AG04450 (cell line): ENCODE measurements around a stretch of chr12.

- CAGE, long polyA plus RNA = no peak
- RRBS = no CpG with 5 or more reads among the region's 56 CpGs
Observed at GRCh38 chr12:123937026-123938054, 35.3 kb downstream of the CCDC92 start.

GRCh38 chr12:123983802-123984140, 10.8 kb downstream of the ZNF664 start:
- CAGE, long polyA plus RNA = no peak
- RRBS = no CpG with 5 or more reads among the region's 4 CpGs

DNA sequence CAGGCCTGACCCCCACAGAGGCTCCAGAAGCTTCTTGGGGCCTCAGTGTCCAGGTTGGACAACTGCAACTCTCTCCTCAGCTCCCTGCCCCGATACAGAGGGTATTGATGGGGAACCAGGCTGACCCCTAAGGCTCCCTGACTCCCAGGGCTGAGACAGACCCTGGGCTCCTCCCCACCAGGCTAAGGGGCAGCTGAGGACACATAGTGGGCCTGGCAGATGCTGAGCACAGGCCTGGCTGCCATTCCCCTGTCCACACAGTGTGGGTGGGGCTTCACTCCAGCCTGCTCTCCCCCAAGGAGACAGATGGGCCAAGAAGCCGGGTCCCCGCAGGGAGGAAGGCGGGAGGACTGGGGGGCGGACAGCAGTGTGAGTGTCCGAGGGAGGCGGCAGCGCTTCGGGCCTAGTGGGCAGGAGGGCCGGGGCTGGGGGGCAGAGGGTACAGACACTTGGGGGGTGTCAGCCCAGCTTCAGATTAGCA, 31.9 kb downstream of the RFLNA start:
- CAGE, long polyA plus RNA = no peak
- RRBS = 76% methylated on average over 7 of the region's 10 CpGs

DNA sequence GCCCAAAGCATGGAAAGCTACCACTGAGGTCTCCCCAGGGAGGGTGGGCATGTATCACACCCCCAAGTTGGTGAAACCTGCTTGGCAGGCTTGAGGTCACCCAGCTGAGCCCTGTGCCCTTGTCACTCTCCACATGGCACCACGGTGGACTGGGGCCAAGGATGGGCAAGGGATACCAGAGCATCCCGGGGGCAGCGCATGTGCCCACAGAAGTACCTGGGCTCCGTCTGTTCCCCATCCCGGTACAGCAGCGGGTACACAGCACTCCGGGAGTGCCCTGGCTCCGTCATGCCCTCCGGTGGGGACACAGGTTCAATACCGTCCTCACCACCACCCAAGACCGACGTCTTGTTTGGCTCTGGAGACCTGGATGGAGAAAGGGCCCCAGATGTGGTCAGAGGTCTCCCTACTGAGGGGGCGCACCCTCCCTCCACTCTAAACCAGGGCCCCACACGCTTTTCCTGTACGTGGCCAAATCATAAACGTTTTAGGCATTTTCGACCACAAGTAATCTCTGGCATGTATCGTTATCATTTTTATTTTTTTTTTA, 38.1 kb downstream of the RFLNA start:
- CAGE, long polyA plus RNA = no peak
- RRBS = 97% methylated on average over 4 of the region's 18 CpGs

- CAGE, long polyA plus RNA = no peak
- RRBS = no CpG with 5 or more reads among the region's 25 CpGs
Observed at GRCh38 chr12:124334740-124335495, 40.0 kb downstream of the RFLNA start.

- CAGE, long polyA plus RNA = no peak
- RRBS = no CpG with 5 or more reads among the region's 39 CpGs
Observed at GRCh38 chr12:124357739-124358788, 63.2 kb downstream of the RFLNA start.

DNA sequence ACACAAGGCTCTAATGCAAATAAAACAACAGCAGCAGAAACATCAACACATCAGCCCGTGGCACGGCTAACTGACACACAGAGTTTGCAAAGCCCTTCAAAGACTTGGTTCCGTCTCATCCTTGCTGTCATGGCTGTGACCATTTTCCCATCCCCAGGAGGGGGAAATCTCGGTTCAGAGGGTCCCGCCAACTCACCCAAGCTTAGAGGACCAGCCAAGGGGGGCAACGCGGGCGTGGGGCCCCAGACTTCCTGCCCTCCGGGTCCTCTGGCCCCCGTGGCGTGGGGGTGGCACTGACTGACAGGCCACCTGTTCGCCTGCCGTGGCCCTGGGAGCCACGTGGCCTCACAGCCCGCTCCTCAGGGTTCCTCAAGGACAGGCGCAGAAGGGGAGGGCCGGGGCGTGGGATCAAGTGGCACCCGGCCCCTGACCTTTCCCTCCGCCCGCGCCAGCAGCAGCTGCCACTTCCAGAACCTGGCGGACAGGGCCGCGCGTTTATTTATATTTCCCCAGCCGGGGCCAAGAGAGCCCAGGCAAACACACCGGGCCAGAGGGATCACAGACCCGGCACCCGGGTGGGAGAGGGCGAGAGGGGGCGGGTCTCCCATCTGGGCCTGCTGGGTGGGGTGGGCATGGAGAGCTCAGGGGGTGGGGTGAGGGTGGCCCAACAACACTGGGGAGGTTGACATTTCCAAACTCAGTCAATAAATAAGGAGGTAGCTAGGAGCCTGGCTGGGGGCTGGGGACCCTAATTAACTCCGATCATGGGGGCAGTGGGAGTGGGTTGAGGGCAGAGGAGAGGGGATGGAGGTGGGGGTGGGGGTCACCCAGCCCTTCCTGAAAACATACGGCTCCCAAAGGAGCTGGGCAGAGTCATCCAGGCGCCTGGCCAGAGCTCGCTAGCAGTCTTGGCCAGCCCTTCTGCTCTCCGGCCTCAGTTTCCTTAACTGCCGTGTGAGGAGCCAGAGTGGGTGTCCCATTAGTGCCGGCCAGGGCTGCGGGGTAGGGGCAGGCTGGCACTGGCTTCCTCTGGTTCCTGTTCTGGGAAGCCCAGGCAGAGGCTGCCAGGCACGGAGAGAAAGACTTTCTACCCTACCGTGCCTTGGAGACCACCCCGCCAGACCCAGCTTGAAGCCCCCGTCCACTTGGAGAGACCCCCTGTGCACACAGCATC, 92.8 kb downstream of the RFLNA start:
- CAGE, long polyA plus RNA = no peak
- RRBS = 13% methylated on average over 8 of the region's 44 CpGs

- CAGE, long polyA plus RNA = no peak
- RRBS = no CpG with 5 or more reads among the region's 6 CpGs
Observed at GRCh38 chr12:124421970-124422185, 127.0 kb downstream of the RFLNA start.

GRCh38 chr12:124488452-124488866, 79.0 kb downstream of the NCOR2 start:
- CAGE, long polyA plus RNA = no peak
- RRBS = no CpG with 5 or more reads among the region's 8 CpGs

DNA sequence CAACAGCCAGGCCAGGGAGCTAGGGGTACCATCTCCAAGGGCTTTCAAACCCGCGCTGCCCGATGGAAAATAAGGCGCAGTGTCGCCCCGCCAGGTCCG, 715 bp downstream of the NCOR2 start:
- CAGE, long polyA plus RNA = no peak
- RRBS = no CpG with 5 or more reads among the region's 7 CpGs

DNA sequence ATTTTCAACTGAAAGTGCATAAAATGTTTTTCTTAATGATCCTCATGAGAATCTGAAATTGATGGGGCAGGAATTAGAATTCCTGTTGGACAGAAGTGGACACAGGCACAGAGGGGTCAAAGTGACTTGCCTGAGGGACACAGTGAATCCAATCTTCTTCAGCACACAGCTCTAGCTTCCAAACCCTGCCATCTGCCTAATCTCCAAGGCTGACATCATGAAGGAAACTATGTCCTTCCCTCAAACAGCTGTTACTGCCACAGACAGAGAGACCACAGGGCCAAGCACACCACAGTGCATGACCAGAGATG, 99.0 kb downstream of the SCARB1 start:
- CAGE, long polyA plus RNA = no peak

DNA sequence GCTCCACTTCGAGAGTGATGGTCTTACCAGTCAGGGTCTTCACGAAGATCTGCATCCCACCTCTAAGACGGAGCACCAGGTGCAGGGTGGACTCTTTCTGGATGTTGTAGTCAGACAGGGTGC, 2.2 kb downstream of the UBC start:
- CAGE, long polyA plus RNA = no peak
- RRBS = no CpG with 5 or more reads among the region's 3 CpGs

GRCh38 chr12:124979885-124980416, 9.0 kb downstream of the DHX37 start:
- CAGE, long polyA plus RNA = no peak
- RRBS = no CpG with 5 or more reads among the region's 18 CpGs

DNA sequence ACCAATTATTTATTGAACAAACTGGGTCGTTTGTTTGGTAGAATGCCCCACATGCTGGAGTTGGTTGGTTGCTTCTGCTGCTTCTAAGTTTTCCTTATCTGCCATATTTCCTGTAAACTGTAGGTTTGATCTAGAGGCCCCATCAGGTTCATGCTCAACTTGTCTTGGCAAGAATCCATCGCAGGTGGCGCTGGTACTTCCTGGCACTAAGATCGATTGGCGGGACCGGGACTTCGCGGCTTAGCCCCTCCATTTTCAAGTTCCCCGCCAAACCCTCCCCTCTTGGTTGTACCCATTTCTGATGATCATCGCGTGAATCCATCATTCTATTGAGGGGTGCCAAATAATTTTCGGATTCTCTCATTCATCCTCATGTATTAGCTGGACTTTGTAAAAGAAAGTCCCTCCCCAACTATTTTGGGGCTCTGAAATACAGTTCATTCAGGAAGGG, 596 bp upstream of the BRI3BP start:
- CAGE, long polyA plus RNA = no peak
- RRBS = no CpG with 5 or more reads among the region's 12 CpGs

DNA sequence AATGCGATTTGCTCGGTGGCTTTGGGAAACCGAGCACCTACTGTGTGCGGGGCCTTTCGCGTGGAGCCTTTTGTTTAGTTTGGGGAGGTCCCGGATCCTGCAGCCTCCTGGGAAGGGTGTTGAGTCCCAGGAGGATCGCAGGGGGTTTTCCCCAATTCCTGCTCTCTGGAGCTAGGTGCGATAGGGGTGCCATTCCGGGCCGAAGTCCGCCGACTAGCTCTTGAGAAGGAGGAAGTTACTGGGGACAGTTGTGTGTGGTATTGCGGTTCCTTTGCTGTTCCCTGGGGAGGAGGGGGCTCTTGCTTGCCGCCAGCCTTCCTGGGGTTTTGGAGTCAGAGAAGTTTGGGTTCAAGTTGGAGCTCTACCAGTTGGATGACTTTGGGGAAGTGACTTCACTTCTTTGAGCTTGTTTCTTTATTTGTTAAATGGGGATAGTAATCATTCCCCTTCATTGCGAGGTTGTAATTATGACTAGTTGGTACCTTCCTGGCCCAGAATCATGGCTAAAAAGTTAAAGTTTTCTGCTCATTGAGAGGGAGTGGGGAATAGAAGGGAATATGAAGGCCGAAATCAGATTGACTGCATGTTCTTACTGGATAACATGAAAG, 1.2 kb downstream of the BRI3BP start:
- CAGE, long polyA plus RNA = no peak
- RRBS = 23% methylated on average over 3 of the region's 17 CpGs

- CAGE, long polyA plus RNA = no peak
- RRBS = 59% methylated on average over 3 of the region's 25 CpGs
Observed at GRCh38 chr12:125092532-125093672, 27.7 kb downstream of the AACS start.

DNA sequence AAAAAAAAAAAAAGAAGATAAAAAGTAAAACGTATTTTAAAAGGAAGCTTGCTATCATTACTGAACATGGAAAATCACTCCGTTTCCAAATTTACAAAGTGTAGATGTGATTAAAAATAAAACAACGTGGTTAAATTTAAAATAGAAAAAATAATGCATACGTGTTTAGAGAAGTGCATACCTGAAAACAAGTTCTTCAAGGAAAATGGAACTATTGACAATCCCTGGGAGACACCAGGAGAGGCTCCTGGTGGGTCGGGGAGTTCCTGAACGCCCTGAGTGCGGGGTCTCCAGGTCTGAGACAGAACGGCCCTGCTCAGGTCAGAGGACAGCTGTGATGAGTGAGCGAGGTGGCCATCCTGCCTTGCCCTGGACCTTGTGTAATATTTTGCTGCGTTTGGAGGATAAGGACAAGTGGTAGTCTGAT, 796.4 kb downstream of the TMEM132B start:
- CAGE, long polyA plus RNA = no peak
- RRBS = no CpG with 5 or more reads among the region's 10 CpGs

DNA sequence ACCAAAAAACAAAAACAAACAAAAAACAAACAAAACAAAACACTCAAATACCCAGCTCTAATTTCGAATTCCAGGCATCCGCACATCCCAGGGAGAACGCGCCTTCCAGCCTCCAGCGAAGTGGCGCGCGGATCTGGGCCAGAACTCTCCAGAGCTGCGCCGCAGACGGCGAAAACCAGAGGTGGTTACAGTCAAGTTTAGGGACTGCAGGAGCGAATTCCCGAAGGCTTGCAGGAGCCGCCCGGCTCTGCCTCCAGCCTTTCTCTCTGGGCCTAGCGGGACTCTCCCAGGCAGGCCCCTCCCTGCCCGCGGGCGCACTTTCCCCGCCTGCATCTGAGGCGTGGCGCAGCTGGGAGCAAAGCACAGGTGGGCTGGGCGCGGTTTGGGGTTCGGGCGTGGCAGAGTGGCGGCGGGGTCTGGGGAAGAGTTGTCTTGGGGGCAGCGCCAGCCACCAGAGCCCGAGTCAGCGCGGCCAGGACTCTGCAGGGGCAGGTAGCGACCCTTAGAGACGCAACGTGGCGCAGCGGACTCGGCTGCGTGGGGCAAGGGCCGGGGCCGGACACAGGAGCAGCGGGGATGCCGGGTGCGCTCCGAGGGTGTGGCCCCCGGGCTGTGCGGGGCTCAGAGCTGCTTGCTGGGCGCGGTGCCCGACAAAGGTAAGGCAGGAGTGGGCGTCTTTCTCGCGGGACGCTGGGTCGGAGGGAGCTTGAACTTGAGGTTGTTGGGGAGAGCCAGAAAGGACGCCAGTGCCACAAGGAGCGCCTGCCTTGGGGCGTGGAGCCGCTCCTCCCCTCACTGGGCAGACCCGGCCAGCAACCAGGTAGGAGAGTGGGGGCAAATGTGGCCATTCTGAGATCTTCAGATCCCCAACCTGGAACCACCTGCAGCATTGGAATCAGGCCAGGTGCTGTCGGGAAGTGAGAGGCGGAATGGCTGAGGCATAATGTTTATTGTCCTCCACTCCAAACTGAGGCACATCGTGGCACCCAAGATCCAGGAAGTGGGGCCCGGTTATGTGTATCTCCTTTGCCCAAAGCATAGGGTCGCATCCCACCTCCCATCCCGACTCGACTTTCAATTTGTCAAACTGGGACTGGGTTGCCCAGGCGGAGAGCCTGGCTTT, 1005.1 kb downstream of the TMEM132B start:
- CAGE, long polyA plus RNA = no peak
- RRBS = no CpG with 5 or more reads among the region's 69 CpGs

DNA sequence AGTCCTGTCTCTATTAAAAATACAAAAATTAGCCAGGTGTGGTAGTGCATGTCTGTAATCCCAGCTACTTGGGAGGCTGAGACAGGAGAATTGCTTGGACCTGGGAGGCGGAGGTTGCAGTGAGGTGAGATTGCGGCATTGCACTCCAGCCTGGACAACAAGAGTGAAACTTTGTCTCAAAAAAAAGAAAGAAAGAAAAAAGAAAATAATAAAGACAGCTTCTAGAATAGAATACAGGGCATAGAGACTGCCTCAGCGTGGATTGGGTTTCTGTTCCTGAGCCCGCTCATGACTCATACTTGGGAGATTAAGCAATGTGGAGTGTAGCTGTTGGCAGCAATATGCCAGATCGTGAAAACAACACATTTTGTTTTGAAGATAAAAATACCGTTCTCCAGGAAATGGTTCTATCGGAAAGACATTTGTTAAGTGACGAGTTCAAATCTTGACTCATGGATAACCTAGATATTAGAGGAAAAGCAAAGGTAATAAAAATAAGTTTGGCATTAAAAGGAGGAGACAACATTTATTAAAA, 67.2 kb downstream of the GLT1D1 start:
- CAGE, long polyA plus RNA = no peak
- RRBS = no CpG with 5 or more reads among the region's 8 CpGs

DNA sequence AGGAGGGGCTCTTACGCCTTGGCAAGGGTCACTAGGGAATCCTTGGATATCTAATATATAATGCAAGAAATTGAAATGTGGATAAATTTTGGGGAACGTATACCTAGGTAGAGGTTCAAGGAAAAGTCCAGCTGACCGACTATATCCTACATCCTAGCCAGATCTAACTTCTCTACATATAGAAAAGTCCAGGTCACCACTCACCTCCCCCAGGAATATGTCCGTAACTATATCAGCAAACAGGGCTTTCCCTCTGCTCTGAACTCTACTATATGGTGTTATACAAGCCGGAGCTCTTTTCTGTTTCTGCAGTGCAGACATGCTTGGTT, 281.5 kb downstream of the TMEM132D start:
- CAGE, long polyA plus RNA = no peak
- RRBS = no CpG with 5 or more reads among the region's 5 CpGs